Umbilical cord (tissue), 2 donors: ENCODE results near the genes NOB1, SF3B3, MTSS2, VAC14 and CMTR2.

DNA sequence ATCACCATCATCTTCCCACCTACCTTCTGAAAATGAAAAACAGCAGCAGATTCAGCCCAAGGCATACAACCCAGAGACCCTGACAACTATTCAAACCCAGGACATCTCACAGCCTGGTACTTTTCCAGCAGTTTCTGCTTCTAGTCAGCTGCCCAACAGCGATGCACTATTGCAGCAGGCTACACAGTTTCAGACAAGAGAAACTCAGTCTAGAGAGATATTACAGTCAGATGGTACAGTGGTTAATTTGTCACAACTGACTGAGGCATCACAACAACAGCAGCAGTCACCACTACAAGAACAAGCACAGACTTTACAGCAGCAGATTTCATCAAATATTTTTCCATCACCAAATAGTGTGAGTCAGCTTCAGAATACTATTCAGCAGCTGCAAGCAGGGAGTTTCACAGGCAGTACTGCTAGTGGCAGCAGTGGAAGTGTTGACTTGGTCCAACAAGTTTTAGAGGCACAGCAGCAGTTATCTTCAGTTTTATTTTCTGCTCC lies 34.5 kb downstream of the NQO1 start:
- RAMPAGE, long total RNA, result no peak

GRCh38 chr16:69697198-69698169 lies 28.9 kb downstream of the NQO1 start:
- RAMPAGE, long total RNA, result no peak

- RAMPAGE, long total RNA, result no peak
Measured at GRCh38 chr16:69741638-69742450, 12.9 kb downstream of the NOB1 start.

DNA sequence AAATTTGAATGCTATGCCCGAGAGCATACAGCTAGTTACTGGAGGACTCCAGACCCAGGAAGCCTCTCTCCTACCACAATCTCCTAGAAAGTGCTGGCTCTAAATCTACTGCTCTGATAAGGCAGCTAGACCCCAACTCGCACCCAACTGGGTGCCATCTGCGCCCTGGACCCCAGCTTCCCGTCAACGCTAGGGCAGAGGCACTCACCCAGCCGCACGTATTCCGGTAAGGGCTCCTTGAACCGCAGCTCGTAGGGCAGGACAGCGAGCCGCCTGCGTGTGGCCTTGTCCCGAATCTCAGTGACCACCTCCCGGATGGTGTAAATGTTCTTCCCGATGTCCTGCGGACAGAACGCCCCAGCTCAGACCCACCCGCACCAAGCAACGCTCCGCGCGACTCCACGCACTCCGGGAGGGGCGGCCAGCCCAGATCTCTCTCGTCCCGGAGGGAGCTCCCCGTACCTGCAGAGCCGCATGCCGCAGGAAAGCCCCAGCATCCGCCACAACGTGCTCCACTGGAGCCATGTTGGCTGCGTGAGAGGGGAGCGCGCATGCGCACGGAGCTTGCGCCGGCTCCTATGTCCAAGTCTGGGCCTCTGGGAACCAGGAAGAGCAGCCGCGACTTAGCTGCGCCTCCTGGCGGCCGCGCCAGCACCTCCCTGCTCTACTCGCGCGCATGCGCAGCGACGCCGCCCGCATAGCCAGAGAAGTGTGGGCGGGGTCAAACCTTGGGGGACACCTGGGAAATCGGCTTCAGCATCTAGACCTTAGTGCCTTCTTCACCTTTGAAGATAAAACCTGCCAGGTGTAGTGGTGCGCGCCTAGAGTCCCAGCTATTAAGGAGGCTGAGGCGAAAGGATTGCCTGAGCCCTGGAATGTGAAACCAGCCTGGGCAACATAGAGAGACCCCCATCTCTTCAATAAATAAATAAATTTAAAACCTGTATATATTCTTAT lies at the start of gene NOB1:
TSS of gene NOB1 (minus strand) at position 541 of the 957 bp plus-strand sequence.
- RAMPAGE, long total RNA, result start-site peak on the minus strand centred at position 539 of the sequence, 11 bp wide, 172 and 108 reads in 2 replicates

GRCh38 chr16:69838327-69838931 lies 76.3 kb downstream of the WWP2 start:
- RAMPAGE, long total RNA, result no peak

DNA sequence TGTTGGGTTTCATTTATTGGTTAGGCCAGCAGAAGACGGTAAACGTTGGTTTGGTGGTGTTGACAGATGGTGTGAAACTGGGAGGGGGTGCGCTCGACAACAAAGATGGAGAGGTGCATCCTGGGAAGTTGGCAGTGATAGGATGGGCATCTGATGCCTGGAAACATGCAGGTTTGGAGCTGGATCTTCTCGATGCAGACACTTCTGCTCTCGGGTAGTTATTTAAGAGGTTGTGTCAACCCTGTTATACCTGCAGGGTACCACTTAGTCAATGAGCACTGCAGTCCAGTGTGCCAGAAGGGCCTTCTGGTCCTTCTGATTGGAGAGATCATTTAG lies 24.8 kb upstream of the CLEC18A start:
- RAMPAGE, long total RNA, result no peak

DNA sequence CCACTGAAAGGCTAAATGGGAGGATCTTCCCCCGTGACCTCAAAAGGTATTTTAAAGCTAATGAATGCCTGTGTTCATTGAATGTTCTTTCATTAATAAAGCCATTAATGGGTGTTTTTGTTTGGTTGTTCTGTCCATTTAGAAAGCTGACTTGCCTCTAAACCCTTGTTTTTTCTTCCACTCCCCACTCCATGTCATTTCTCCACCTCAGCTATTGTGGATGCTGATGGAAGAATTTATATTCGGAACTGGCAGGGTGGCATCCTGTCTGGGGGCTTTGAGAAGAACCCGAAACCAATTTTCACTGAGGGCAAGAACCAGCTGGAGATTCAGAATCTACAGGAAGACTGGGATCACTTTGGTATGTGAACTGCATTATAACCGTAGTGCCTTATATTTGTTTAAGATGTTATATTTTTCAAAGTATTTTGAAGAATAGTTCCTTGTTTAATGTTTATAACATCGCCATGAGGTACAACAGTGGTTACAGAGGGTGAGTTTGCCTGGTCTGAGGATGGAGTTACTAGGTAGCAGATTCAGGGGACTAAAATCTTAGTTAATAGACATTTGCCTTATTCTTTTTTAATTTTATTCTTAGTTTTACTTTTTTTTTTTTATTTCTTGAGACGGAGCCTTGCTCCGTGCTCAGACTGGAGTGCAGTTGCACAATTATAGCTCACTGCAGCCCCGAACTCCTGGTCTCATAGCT lies 18.0 kb downstream of the PDPR start:
- RAMPAGE, long total RNA, result no peak

- RAMPAGE, long total RNA, result no peak
Measured at GRCh38 chr16:70152375-70153118, 21.0 kb upstream of the CLEC18C start.

DNA sequence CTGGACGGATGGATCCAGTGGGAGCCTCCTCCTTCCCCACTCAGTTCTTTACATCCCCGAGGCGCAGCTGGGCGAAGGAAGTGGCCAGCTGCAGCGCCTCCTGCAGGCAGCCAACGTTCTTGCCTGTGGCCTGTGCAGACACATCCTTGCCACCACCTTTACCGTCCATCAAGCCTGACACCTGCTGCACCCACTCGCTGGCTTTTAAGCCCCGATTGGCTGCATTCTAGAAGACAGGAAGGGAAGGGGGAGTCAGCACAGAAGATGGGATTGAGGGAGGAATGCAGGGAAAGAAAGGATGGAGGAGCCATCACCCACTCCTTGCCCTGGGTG lies 907 bp upstream of the EXOSC6 start:
- RAMPAGE, long total RNA, result no peak

- RAMPAGE, long total RNA, result start-site peak on the plus strand at chr16:70523818-70523822, 182 and 159 reads in 2 replicates
Measured at GRCh38 chr16:70523697-70524740, at the start of gene SF3B3. SF3B3 (plus strand) TSS chr16:70523816.

DNA sequence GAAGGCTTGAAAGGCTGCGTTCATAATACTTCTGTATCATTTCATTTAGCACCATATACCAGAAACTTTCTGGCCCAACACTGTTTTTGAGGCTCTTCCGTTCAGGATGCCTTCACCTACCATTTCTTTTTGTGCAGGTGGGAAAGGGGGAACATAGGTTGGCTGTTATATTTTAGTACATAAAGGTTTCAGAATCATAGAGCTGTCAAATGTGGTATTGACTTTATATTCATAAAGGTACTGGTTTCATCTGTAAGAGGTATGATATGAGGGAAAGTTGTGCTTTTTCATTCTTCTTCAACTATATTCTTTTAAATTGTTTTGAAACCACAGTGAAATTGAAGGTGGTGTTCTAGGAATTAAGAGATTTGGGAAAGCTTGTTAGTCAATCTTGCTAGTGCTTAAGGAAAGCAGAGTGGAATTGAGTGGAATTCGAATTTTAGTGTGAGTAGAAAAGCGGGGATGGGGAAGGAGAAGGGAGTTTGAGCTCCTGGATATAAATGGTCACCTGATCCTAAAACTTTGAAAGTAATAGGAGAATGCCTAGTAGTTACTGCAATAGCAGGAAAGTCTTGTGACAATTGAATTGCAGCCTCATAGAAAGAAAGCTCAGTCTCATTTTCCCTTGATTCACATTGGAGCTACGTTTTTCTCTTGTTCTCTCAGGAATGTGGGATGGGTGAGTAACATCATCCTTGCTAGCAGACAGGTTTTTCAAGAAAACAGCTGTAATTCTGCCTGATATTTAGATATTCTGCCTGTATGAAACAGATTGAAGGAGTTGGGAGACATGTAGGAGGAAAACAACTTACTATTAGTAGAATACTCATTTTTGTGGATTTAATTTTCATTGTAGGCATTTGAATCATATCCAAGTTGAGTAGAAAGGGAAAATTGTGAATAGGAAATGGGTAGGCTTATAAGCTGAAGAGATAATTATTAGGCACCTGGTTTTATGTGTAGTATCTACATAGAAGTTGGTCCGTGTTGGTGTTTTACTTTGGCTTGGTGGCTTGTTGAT lies 25.2 kb downstream of the SF3B3 start:
- RAMPAGE, long total RNA, result no peak

- RAMPAGE, long total RNA, result no peak
Measured at GRCh38 chr16:70589718-70590567, 56.4 kb upstream of the IL34 start.

DNA sequence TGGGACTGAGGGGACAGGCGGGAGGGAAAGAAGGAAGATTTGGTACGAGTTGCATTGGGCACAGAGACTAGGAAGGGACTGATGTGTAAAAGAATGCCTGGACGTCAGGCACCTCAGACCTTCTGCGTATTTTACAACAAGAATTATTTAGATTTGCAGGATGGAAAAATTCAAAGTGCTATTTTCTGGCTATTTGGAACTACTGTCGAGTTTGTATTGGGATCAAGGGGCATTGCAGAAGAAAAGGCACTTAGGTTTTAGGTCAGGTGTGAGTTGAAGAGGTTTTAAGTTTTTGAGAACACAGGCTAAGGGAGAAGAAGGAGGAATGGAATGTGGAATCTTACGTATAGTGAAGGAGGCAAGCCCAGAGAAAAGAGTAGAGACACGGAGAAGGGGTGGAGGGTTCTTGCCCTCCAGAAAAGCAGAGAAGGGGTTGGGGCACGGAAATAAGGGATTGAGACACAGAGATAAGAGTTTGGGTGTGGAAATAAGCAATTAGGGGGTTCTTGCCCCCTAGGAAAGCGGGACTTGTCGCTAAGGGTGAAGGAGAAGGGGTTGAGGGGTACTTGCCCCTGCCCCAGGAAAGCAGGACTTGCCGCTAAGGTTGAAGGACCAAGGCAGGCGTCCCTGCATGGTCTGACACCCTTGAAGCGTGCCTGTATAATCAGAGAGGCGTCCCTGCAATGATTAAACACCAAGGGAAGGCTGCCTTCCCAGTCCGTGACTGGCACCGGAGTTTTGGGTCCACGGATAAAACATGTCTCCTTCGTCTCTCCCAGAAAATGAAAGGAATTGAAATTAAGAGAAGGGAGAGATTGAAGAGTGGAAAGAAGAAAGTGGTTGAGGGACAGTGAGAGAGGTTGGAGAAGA lies 25.5 kb upstream of the IL34 start:
- RAMPAGE, long total RNA, result no peak

DNA sequence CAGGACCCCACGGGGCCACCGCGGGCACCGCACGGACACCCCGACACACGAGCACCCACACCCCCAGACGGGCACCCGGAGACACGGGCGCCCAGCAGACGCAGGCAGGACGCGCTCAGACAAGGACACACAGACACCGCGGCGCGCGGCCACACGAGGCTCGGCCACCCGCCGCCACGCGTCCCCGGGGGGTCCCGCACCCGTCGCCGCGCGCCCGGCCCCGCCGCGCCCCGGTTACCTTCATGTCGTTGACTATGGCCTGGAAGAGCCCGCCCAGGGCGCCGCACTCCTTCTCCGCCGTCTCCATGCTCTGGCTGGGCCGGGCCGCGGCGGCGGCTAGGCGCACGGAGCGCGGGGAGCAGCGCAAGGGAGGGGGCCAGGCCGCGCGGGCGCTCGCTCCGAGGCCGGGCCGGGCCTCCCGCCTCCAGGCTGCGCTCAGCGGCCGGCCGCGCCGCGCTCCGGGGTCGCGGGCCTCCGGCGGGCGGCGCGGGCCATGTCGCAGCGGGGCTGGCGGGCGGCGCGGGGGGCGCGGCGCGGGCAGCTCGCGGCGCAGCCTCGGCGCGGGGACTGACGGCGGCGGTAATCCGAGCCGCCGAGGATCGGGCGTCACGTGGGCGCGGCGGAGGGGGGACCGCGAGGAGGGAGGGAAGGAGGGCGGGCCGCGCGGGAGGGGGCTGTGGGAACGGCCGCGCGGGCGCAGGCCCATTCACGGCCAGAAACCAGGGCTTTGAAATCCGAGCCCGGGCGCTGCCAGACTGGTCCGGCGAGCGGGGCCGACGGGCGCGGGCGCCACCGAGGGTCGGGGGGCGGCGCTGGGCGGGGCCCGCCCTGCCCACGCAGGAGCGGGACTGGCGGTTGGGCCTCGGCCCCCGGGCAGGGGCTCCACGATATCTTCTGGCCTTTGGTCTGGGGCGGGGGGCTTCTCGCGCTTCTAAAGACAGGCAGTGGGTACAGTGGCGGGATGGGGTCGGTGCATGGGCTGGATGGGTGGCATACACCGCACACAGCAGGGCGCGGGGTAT lies at the start of gene MTSS2:
TSS of gene MTSS2 (minus strand) at position 569 of the 1,022 bp plus-strand sequence.
- RAMPAGE, long total RNA, result no peak

DNA sequence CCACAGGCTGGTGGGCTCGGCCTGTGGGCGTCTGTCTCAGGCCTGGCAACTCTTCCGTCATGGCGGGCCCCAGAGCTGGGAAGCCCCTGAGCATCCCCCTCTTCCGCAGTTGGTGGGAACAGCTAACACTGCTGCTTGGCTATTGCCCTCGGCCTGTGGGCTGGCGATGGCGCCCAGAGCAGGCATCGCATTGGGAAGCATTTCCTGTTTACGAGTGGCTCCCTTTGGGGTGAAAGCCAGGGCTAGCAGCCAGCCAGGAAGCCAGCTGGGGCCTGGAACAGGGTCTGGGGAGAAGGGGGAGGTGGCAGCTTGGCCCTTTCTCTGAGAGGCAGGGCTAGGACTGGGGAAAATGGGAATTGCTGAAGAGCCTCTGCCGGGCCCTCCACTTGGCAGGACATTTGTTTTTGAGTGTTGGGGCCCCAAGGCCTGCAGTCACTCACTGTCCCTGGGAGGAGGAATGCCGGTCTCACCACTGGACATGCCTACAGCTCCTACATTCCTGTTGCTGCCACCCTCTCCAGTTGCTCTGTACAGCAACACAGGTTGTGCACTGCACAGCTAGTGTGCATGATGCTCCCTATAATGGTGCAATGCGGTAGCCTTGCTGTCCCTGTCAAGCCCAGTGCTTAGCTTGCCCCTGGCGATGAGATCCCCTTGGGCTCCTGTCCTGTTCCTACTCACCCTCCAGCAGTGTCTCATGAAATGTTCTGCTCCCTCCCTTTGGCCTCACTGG lies 2.5 kb upstream of the MTSS2 start:
- RAMPAGE, long total RNA, result no peak

DNA sequence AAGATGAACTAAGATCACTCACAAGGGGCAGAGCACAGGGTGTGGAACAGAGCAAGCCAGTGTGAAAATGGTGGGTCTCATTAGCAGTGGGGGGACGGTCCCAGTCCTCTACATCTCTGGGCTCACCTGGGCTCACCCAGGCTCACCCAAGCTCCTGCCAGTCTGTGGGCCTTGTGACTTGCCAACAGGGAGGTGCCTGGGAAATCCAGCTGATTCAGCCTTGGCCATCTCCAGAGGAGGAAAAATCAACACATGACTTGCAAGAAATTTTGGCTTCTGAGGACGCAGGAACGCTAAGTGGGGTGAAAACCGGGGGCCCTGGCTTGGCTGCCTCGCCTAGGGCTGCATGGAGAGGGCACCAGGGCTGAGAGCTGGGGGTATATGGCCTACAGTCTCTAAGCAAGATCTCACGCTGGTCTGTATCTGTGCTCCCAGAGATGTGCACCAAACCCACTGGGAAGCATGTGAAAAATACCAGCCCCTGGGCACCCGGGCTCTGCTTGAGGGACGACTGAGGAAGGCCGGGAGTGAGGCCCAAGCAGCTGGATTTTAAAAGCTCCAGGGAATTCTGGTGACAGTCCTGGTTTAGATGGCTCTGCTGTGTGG lies 47.7 kb downstream of the VAC14 start:
- RAMPAGE, long total RNA, result no peak

- RAMPAGE, long total RNA, result no peak
Measured at GRCh38 chr16:70800168-70801519, at the start of gene VAC14. VAC14 (minus strand) TSS chr16:70801158.

GRCh38 chr16:71230242-71230567 lies 317 bp downstream of the HYDIN start:
- RAMPAGE, long total RNA, result no peak

GRCh38 chr16:71289055-71290074 lies at the start of gene CMTR2:
CMTR2 (minus strand) TSS chr16:71289402.
- RAMPAGE, long total RNA, result start-site peak on the minus strand at chr16:71289391-71289443, 43 and 33 reads in 2 replicates

GRCh38 chr16:71513286-71514328 lies 12.6 kb upstream of the CHST4 start:
- RAMPAGE, long total RNA, result no peak